Gastroesophageal sphincter (tissue), 4 donors: ENCODE data around the genes CRHR2 and ADCYAP1R1.

GRCh38 chr7:29449795-29450471 is 113.7 kb upstream of the PRR15 start:
- PRO-cap = no peak
- RAMPAGE, long total RNA, 4 experiments = no peak in any of the 4 experiments

DNA sequence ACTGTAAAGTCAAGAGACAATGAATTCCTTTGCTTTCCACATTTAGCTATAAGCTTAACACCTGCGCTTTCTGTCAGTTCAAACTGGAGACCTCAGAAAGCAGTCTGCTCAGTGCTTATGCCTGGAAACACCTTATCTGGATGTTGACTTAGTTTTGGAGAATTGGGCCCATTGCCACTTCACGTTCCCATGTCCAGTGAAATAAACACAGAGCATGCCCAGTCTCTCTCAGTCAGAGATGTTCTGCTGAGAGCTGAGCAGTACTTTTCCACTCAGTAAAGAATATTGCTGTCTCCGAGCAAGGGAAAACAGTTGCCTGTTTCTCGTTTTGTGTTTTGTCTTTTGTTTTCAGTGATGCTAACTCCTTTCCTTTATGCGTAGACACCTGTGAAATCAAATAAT is 83.2 kb upstream of the PRR15 start:
- PRO-cap = unidirectional peak, plus-strand start at position 231 of the sequence
- RAMPAGE, long total RNA, 4 experiments = no peak in any of the 4 experiments

DNA sequence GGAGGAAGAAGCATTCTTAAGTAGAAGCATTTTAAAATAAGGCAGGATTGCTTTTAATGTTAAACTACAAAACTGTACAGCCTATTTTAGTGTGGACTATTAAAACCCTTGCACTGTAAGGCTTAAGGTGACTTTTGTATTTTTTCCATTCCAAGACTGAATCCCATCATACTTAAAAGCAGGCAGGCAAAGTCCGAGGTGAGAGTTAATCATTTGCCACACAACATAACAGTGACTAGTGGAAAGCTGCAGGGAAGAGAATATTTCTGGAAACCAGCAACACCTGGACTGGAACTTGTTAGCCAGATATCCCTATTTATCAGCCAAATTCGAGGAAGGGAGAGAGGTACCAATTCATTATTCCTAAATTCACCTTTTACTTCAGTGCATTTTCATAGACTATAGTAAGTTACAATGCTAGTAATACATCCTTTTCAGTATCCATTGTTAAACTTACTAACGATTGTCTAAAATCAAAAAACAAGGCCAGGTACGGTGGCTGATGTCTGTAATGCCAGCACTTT is 3.6 kb downstream of the PRR15 start:
- PRO-cap = no peak
- RAMPAGE, long total RNA, 4 experiments = no peak in any of the 4 experiments

GRCh38 chr7:29684070-29684457 is 120.4 kb downstream of the PRR15 start:
- PRO-cap = no peak
- RAMPAGE, long total RNA, 4 experiments = no peak in any of the 4 experiments

DNA sequence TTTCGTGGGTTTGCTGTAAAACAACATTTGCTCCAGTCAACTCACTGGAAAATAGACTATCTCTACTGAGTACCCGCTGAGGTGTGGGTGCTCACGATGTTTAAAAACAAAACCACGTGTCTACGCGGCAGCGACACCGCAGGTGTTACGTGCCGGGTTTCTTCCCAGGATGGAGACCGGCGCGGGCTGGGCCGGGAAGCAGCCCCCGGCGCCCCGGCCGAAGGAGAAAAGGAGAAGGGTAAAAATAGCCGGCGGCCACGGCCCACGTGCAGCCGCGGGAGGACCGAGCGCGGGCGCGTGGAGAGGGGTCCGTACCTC is 120.8 kb downstream of the PRR15 start:
- PRO-cap = no peak
- RAMPAGE, long total RNA, 4 experiments = no peak in any of the 4 experiments

DNA sequence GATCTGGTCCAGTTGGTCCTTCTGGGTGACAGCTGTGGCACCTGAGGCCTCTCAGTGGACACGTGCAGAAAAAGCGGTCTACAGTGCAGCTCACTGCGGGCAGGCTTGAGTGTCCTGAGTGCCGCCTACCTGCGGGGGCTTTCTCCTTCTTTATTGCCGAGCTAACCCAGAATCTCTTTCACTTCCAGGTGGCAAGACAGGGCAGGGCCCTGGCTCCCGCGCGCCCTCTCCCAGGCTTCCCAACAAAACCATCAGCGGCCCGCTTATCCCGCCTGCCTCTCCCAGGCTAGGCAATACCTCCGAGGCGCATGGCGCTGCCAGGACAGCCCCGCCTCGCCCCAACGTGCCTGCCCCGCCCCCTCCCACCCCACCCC is 77.3 kb downstream of the WIPF3 start:
- PRO-cap = no peak
- RAMPAGE, long total RNA, 4 experiments = no peak in any of the 4 experiments

- PRO-cap = no peak
- RAMPAGE, long total RNA, 4 experiments = no peak in any of the 4 experiments
These were observed 57.5 kb downstream of the SCRN1 start for GRCh38 chr7:29932157-29932476.

DNA sequence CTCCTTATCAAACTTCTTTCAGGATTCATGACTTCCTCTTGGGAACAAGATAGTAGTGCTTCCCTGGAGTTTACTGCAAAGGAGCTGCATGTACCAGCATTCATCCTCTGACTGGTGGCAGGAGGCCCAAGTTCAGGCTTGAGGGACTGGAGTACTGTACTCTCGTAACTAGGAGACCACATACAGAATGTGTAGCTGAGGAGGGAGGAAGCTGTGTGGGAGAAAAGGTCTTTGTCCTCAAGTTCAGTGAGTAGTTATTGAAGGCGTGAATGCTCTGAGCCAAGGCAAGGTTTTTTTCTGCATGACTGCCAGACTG is 12.9 kb downstream of the SCRN1 start:
- PRO-cap = unidirectional peak, minus-strand start at position 113 of the sequence
- RAMPAGE, long total RNA, 4 experiments = no peak in any of the 4 experiments

DNA sequence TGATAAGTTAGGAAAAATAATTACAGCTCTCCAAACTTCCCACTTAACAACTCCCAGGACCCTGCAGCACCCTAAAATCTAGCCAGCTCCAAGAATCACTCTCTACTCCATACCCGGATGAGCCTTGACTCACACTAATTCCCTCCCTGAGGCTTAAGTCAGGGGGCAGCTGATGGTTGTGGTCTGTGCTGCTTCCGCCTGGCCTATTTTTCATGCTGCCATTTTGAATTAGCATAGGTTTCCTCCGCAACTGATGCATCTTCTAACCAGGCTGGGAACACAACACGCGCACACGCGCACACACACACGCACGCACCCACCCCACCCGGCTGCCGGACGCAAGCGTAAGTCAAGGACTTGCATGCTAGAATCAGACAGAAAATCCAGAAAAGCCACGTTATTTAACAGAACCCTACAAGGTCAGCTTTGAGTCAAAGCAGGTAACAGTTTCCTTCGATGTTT is 1.2 kb downstream of the SCRN1 start:
- PRO-cap = bidirectional peak, plus-strand start at position 303 of the sequence, minus-strand start at position 279 of the sequence
- RAMPAGE, long total RNA, 4 experiments = no peak in any of the 4 experiments

- PRO-cap = no peak
- RAMPAGE, long total RNA, 4 experiments = no peak in any of the 4 experiments
These were observed 27.9 kb downstream of the MTURN start for GRCh38 chr7:30162638-30163221.

- PRO-cap = no peak
- RAMPAGE, long total RNA, 4 experiments = no peak in any of the 4 experiments
These were observed 44.2 kb downstream of the MTURN start for GRCh38 chr7:30179004-30179447.

DNA sequence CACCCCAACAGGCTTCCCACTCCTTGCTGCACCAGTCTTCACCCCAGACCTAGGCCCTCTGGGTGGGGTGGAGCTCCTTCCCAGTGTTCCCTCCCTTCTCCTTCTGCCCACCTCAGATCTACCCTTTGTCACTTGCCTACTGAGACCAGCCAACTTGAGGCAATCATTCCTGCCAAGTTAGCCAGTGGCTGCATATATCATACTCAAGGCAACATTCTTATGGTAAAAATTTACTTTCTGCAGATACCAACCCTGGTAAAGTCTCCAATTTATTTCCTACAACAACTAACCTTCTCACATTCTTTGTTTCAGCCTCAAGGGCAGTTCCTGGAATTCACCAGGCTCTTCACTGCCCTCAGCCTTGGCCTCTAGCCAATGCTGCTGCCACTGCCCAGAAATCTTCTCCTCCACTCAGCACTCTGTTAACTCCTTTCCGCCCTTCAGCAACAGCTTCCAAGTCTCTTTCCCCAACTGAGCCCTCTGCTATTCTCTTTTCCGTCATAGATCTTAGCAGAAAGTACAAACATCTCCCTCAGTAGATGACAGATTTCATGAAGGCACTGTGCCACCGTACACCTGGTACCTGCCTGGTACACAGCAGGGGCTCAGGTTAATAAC is 31.2 kb upstream of the ZNRF2 start:
- PRO-cap = no peak
- RAMPAGE, long total RNA, 4 experiments = no peak in any of the 4 experiments

DNA sequence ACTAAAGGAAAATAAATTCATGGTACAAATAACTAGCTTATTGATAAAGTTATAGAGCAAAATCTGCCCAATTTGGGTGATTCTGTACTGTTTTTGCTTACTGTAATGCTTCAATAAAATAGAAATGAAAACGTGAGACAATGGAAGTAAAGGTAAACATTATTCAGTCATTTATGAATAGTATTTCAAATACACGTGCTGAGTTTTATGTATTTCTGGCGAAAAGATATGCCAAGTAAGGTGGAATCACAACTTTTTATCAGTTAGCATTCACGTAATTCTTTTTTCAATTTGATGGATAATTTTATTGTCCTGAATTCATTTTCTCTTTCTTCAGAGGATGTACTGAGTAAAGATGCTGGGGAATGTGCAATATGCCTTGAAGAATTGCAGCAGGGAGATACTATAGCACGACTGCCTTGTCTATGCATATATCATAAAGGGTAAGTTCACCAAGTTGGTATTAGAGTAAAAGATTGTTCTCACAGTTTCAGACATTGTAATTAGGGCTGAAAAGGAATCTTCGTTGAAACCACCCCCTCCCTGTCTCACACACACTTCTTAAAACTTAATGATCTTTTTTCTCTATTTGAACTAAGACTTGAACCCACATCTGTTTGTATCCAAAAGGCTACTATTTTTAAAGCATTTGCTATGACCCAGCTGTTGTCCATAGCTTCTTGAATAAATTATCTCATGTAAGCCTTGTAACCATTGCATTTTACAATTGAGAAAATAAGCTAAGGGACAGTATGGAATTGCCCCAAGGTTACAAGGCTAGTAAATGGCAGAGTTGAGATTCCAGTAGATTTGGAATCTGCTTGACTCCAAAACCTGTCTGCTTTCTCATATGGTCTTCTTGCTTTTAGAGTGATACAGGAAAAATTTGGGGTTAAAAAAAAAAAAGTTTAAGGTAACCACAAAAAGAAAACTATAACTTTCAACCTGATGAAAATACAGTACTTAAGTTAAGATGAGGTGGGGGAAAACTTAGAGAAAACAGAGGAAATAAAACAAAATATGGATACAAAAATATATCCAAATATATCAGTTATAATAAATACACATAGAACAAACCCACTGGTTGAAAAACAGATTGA is 71.3 kb downstream of the ZNRF2 start:
- PRO-cap = no peak
- RAMPAGE, long total RNA, 4 experiments = start-site peak on the plus strand in 1 of 4 experiments, centred at position 232 of the sequence, 30 reads per replicate

- PRO-cap = no peak
- RAMPAGE, long total RNA, 4 experiments = no peak in any of the 4 experiments
These were observed 90.4 kb downstream of the ZNRF2 start for GRCh38 chr7:30374805-30375258.

- PRO-cap = no peak
- RAMPAGE, long total RNA, 4 experiments = no peak in any of the 4 experiments
These were observed 21.6 kb upstream of the GGCT start for GRCh38 chr7:30526170-30526709.

GRCh38 chr7:30681949-30682906 is at the start of gene CRHR2:
Gene CRHR2 (minus strand): TSS chr7:30682456.
- PRO-cap = no peak
- RAMPAGE, long total RNA, 4 experiments = no peak in any of the 4 experiments

- PRO-cap = no peak
- RAMPAGE, long total RNA, 4 experiments = no peak in any of the 4 experiments
These were observed 6.4 kb upstream of the CRHR2 start for GRCh38 chr7:30688537-30689208.

- PRO-cap = bidirectional peak, plus-strand start at chr7:30751278, minus-strand start at chr7:30751016
- RAMPAGE, long total RNA, 4 experiments = no peak in any of the 4 experiments
These were observed 1.1 kb upstream of the INMT start for GRCh38 chr7:30750675-30751458.

DNA sequence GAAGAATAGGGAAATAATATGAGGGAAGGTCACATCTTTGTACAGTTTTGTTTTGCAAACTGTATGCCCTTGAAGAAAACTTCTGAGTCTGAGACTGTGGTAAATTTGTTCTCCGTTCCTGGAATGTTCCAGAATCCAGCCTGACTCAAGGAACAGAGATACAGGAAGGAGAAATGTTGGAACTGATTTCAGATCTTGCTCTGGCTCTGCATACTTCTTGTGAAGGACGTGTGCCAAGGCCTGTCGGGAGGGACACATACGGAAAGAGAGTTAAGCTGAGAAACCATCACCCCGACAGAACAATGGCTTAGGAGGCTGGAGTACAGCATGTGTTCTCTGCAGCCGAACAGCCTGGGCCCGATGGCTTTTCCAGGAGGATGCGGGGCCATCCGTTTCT is 45.0 kb downstream of the MINDY4 start:
- PRO-cap = bidirectional peak, plus-strand start at position 297 of the sequence, minus-strand start at position 112 of the sequence
- RAMPAGE, long total RNA, 4 experiments = no peak in any of the 4 experiments

- PRO-cap = bidirectional peak, plus-strand start at chr7:31052431, minus-strand start at chr7:31052156; unidirectional peak, plus-strand start at chr7:31052538; unidirectional peak, plus-strand start at chr7:31052576
- RAMPAGE, long total RNA, 4 experiments = no peak in any of the 4 experiments
These were observed at the start of gene ADCYAP1R1 for GRCh38 chr7:31051996-31053220. Gene ADCYAP1R1 (plus strand): TSS chr7:31052308.